Jejunum (tissue), 1 donor: ENCODE measurements around a stretch of chr18.

GRCh38 chr18:54164475-54164851 lies 60.0 kb downstream of the MBD2 start:
- PRO-cap, result no peak

DNA sequence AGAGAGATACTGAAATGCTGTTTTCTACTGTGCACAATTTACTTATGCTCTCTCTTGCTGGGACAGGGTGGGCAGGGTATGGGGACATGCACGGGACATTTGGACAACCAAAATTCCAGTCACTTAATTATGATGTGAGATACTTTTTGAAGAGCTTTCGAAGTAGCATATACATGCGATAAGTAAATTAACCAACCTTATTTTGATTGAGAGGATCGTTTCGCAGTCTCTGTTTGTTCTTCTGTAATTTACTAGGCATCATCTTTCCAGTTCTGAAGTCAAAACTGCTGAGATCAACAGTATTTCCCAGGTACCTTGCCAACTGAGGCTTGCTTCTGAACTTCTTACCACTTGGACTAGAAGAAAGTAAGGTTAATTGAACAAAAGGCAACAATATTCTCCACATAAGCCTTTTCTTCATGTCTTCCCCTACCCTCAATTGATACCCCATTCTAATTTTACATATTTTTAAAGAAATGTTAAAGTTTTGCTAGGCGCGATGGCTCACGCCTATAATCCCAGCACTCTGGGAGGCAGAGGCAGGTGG lies 19.6 kb downstream of the MBD2 start:
- PRO-cap, result no peak

GRCh38 chr18:54269669-54270655 lies 645 bp downstream of the POLI start:
- PRO-cap, result bidirectional peak, plus-strand start at chr18:54270073, minus-strand start at chr18:54270063

DNA sequence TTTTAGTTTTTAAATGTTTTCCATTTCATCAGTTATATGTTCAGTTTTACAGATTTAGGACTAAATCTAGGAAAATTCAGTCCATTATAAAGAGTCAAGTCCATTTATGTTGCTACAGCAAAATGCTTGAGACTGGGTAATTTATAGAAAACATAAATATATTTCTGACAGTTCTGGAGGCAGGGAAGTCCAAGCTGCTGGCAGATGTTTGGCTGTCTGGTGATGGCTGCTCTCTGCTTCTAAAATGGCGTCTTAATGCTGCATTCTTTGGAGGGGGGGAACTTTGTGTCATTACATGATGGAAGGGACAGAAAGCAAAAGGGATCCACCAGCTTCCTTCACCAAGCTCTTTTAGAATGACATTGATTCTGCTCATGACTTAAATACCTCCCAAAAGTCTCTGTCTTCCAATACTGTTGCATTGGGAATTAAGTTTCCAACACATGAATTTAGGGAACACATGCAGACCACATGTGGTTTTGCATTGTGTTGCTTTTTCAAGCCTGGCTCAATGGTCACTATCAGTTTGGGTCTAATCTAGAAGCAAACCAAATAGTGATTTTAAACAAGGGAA lies 30.5 kb downstream of the C18orf54 start:
- PRO-cap, result no peak

GRCh38 chr18:54514199-54514684 lies 76.8 kb upstream of the DYNAP start:
- PRO-cap, result no peak

- PRO-cap, result bidirectional peak, plus-strand start at chr18:54607846, minus-strand start at chr18:54607537
Observed at GRCh38 chr18:54607303-54608119, 16.5 kb downstream of the DYNAP start.

- PRO-cap, result no peak
Observed at GRCh38 chr18:55110366-55110914, 151.2 kb upstream of the CCDC68 start.

- PRO-cap, result no peak
Observed at GRCh38 chr18:55579542-55579775, 8.5 kb downstream of the TCF4 start.

GRCh38 chr18:55585651-55586306 lies 2.2 kb downstream of the TCF4 start:
- PRO-cap, result unidirectional peak, plus-strand start at chr18:55586129

DNA sequence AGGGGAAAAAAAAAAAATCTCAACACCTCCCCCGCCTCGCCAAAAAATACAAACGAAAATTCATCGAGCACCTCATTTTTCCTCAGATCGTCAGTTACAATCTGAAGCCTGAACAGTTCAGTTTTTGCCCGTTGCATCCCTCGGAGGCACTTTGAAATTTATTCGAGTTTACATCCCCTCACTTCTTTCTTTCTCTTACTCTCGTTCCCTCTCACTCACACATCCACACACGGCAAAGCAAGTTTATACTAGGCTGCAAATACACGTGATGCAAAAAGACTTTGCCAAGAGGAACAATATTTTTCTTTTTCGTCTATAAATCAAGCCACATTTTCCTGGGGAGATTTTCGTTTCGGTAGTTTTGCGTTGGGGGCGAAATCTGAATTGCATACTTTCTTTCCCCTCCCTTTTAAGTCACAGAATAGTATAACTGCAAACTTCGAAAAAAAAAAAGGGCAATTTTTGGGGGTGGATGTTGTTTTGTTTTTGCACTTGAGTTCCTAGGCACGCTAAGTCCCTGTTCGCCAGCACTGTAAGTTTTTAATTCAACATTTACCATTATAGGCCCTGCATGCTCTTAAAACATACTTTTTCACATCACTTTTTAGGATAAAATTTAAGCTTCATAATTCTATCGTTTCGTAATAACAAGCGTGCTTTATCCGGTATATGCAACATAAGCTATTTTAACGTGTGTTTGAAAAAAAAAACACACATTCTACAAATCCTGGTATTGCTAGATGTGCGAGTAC lies 583 bp upstream of the TCF4 start:
- PRO-cap, result unidirectional peak, minus-strand start at position 217 of the sequence

DNA sequence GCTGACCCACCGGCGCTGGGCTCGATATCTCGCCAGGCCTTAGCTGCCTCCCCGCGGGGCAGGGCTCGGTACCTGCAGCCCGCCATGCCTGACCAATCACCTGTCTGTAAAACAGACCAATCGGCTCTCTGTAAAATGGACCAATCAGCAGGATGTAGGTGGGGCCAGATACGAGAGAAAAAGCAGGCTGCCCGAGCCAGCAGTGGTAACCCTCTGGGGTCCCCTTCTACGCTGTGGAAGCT lies 77.0 kb upstream of the TCF4 start:
- PRO-cap, result no peak

DNA sequence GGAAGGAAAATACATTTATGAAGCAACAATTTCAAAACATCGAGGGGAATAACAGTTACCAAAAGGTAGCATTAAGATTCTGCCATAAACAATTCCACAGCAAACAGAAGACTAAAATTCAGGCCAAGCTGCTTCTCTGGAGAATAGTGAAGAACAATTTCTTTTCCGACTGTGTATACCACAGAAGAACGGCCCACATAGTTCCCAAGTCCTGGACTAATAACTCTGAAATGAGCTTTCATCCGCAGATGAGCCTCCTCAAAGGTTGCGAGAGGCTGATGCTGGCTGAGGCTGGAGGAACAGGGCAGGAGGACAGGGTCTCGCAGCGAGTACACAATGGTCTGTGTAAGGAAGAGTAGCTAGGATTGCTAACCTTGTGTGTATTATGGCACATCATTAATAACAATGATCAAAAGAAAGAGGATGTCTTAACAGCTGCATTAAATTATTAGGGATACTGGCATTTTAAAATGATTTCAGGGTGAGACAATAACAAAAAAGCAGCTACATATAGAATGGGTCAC lies 279.0 kb upstream of the TCF4 start:
- PRO-cap, result no peak

- PRO-cap, result no peak
Observed at GRCh38 chr18:56393224-56393447, 245.3 kb downstream of the TXNL1 start.

DNA sequence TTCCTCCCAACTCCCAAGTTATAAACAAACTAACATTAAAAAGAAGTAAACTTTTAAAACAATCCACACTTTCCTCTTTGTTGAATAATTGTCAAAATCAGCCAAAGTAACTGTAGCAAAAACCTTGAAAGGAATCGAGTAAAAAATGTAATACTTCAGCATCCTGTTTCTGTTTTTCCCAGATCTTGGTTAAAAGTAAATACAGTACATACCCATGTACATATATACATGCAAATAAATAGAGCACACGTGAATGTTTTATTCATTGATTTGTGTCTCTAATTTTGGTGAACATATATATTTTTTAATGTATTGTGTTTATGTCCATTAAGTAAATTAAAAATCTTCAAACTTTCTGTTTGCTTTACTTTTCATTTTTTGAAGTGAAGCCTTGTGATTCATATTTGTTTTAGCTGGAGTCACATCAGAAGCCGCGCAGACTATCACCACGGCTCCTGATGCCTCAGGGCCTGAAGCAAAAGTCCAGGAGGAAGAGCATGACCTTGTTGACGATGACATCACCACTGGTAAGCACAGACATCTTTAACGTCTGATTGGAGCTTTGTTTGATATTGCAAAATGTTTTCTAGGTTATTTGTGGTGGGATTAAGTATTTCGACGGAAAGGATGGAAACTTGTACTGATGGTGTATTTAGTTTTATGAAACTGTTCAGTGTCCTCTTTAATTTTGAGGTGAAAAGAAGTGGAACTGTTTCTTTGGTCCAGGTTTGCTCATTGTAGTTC lies 164.6 kb downstream of the WDR7 start:
- PRO-cap, result no peak

- PRO-cap, result no peak
Observed at GRCh38 chr18:56941668-56942072, 205.2 kb upstream of the BOD1L2 start.

DNA sequence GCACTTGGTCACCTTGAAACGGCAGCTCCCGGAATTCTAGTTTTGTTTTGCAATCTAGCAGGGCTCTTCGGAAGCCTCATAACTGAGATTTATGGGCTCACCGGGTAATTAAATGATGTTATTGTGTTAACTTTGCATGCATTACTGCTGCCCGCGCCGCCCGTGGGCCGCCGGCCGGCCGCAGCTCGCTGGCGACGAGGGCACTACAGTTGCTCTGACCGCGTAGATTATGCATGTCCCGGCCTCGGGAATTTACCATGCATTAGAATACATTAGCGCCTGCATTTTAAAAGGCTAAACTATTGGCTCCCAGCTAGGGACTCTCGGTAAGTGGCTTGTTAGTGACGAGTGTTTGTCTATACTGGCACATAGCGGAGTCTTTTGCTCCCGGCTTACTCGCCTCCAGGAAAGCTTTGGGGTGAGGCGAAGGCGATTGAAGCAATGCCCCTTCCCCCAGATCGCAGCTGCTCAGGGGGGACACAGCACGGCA lies 548 bp upstream of the ONECUT2 start:
- PRO-cap, result no peak

- PRO-cap, result no peak
Observed at GRCh38 chr18:57555249-57555540, 31.3 kb downstream of the FECH start.

DNA sequence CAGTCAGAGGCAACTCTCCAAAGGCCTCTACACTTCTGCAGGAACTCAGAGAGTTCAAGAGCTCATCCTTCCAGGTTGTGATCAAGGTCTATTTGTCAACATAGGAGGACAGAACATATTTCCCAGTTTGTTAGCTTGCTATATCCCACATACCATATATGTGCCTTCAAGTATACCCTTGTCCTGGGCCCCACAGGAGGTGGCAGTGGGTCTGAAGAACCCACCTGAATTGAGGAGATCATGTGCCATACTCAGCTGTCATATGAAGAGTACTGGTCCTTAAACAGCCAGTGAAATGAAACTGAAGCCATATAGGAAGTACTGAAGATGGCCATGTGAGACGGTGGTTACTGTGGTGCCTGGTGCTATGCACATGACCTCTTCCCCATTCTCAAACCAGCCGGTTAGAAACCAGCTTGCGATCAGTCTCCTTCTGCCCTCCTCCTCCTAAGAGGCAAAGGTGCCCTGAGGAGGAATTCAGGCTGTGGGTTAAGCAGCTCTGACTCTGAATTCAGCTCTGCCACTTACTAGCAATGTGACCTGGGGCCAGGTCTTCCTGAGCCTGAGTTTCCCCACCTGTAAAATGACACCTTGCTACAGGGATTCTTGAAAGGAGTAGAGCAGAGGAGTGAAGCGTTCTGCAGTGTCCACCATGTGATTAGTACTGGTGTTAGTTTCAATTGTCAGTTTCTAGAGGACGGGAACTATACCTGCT lies 5.3 kb downstream of the FECH start:
- PRO-cap, result no peak

DNA sequence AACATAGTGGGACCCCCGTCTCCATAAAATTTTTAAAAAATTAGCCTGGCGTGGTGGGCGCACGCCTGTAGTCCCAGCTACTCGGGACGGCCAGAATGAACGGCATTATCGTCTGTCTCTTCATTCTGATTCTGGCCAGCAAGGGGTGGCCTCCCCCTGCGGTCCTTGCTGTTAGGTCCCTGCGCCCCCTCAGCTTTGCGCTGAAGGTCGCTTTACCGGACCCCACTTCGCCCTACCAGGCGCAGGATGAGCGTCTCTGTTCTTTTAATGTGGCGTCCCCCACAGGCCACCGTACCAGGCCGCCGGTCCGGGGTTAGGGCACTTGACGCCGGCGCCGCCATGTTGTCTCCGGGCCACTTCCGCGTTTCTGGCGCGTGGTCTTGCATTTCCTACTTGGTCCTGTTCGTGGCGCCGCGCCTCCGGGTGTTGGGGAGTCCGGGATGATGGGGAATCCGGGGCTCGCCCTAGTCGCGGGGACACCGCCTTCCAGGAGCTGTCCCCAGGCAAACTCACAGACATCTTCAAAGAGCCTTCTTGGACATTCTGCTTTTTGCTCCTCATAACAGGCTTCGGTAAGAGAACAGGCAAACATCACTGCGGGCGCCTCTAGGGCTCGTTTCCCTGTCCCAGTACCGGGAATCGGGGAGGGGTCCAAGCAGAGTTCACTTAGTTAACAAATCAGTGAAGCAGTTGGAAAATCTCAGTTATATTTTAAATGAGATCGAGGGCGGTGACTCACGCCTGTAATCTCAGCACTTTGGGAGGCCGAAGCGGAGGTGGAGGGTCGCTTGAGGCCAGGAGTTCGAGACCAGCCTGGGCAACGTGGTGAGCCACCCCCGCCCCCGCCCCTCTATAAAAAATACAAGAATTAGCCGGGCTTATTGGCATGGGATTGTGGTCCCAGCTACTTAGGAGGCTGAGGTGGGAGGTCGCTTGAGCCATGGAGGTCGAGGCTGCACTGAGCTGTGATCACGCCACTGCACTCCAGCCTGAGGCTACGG lies 8.6 kb upstream of the NARS1 start:
- PRO-cap, result bidirectional peak, plus-strand start at position 402 of the sequence, minus-strand start at position 266 of the sequence

DNA sequence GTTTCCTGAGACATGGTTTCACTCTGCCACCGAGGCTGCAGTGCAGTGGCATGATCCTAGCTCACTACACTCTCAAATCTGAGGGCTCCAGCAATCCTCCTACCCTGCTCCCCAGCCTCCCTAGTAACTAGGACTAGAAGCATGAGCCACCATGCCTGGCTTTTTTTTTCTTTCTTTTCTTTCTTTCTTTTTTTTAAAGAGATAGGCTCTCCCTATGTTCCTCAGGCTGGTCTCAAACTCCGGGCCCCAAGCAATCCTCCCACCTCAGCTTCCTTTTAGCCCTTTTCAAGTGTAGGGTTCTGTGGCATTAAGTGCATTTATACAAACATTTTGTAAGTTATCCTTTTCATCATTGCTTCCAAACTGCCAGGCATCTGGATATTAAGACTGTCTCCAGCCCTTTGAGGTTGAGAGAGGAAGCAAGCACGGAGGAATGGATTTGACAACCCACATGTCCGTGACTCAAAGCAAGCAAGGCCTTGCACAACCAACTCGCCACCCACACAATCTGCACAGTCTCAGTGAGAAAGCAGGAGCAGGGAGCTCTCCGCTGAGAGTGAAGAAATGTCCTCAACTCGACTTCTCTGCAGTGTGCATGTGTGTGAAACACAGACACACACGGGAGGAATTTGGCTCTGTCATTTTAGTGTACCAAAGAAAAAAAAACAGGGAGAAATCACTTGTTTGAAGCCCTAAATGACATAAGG lies 65.6 kb downstream of the ATP8B1 start:
- PRO-cap, result no peak